Left lobe of liver (tissue), 1 donor: ENCODE results near the gene NDST4.

DNA sequence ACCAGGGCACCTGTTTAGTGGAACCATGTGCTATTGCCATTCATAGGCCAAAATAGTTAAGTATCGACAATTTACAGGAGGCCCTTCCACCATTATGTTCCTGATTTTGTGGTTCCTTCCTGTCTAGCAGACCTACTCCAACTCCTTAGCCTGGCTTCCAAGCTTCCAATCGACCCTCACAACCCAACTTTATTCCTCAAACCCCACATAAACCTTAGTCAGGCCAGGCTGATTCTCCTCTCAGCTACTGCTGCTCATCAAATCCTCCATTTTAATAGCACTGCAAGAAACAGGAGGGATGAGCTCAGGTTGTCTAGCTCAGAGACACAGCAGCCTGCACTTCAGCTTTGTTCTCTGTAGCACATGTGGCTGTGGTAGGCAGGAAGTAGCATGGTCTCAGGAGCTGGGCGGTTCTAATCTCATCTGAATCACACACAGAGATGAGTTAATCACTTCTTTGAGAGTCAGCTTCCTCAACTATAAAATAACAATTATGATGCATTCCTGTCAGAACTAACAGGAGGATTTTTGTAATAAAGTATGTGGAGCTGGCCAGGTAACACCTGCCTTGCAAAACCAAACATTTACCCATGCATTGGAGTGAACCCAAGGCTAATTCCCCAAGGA is 33.1 kb downstream of the ELOVL6 start:
- PRO-cap = no peak

- PRO-cap = no peak
Measured at GRCh38 chr4:110172951-110173393, 25.4 kb downstream of the ELOVL6 start.

DNA sequence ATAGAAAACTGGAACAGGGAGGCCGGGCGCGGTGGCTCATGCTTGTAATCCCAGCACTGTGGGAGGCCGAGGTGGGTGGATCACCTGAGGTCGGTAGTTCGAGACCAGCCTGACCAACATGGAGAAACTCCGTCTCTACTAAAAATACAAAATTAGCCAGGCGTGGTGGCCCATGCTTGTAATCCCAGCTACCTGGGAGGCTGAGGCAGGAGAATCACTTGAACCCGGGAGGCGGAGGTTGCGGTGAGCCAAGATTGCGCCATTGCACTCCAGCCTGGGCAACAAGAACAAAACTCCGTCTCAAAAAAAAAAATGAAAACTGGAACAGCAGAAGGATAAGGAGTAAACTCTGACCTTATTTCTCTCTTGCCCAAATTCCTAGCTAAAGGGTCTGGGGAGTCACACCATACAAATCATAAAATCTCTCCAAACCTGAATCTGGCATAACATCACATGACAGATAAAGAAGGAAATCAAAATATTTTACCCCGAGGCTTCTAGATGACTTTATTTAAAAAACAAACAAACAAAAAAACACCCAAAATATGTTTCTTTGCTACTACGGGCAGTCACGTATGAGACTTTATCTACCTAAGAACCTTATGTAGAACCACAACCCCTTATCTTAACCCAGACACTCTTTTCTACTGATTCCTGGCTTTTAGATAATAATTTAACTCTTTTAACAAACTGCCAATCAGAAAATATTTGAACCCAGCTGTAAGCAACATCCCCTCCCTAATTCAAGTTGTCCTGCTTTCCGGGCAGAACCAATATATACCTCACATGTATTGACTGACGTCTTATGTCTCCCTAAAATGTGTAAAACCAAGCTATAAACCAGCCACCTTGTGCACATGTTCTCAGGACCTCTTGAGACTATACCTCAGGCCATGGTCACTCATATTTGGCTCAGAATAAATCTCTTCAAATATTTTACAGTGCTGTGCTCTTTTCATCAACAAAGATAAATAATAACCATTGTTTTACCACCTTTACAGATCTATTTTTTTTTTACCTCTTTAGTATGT is 15.5 kb downstream of the ELOVL6 start:
- PRO-cap = no peak

DNA sequence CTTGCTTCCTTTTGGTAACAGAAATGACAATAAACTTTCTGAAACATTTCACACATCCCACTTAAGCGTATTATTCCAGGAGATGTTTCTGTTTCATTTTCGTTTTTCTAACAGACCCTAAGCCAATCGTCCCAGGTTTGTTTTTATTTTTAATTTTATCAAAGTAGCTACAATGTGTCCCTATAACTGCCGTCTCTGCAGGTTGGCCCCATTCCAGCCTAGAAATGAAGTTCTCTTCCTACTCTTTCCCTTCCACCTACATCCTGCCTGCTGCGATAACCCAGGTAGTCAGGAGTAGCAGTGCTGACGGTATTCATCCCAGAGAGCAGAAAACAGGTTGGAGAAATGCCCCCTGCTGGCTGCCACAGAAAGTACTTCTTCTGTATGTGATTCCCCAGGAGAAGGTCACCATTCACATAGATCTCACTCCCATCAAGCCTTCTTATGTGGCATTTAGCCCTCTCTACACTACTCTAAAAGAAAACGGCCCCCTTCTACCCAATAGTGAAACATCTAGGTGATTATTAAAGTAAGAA is 40.3 kb downstream of the ENPEP start:
- PRO-cap = unidirectional peak, minus-strand start at position 296 of the sequence

GRCh38 chr4:110636852-110637392 is 14.0 kb upstream of the PITX2 start:
- PRO-cap = no peak

DNA sequence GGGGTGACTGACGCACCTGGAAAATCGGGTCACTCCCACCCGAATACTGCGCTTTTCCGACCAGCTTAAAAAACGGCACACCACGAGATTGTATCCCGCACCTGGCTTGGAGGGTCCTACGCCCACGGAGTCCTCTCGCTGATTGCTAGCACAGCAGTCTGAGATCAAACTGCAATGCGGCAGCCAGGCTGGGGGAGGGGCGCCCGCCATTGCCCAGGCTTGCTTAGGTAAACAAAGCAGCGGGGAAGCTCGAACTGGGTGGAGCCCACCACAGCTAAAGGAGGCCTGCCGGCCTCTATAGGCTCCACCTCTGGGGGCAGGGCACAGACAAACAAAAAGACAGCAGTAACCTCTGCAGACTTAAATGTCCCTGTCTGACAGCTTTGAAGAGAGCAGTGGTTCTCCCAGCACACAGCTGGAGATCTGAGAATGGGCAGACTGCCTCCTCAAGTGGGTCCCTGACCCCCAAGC is 714.3 kb upstream of the PITX2 start:
- PRO-cap = no peak

DNA sequence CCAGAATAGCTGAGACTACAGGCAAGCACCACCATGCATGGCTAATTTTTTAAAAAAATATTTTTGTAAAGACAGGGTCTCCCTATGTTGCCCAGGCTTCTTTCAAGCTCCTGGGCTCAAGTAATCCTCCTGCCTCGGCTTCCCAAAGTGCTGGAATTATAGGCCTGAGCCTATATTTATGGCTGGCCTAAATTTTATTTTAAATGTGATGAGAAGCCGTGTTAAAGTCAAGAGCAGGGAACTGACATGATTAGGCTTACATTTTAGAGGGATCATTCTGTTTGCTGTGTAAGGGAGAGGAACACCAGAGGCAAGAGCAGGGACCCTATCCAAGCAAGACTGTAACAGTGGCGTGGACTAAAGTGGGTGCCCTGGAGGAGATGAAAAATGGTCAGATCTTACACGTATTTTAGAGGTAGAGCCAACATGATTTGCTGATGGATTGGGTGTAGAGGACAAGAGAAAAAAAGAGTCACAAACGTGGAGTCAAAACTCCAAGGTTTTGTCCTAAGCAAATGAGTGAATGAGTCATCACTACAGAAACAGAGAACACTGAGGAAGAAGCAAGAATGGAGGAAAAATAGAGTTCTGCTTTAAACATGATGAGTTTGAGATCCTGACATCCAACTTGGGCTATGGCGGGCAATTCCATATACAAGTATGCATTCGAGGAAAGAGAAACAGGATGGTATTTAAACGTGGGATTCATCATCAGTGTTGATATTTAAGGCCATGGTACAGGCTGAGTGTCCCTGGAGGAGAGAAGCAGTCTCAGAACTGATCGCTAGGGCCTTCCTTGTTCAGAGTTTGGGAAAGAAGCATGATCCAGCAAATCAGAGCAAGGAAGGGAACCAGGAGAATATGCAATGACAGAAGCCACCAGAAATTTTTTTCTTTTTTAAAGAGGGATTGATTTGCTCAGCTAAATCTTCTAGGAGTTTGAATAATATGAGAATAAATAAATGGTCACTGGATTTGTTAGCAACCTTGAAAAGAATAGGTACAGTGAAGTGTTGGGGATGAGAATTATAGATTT is 101.6 kb downstream of the ALPK1 start:
- PRO-cap = no peak

- PRO-cap = no peak
Measured at GRCh38 chr4:112516412-112517040, 546 bp upstream of the NEUROG2 start.

DNA sequence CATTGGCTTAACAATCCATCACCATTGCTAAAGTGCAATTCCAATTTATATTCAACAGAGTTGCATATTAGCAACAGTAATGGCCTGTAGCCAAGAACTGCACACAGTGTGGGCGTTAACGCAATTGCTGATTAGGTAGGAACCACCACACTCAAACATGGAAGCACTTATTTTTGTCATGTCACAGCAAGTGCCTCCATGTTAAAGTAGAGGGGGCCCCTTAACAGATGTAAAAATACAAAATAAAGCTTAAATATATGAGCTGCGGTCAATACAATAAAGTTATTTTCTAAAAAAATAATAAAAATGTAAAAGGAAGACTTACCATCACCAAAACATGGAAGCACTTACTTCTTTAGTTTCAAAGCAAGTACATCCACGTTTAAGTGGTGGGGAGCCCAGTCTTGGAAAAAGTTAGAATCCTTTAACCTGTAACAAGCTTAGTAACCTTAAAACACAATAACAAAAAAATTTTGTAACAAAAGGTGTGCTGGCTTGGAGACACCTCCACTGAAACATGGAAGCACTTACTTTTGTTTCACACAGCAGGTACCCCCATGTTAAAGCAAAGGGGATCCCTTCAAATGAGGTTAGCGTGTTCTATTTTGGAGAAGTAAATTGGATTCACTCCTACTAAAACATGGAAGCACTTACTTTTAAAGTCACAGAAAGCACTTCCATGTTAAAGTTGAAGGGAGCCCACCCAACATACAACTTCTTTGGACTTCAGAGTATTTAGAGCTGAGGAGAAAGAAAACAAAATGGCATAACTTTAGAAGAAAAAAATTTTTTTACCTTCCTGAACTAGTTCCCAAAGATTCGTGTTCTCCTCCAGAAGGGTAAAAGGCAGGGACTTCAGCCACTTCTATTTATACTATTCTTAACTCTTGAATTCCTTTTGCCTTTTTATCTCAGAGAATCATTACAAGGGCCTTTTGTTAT is 11.2 kb downstream of the LARP7 start:
- PRO-cap = no peak

DNA sequence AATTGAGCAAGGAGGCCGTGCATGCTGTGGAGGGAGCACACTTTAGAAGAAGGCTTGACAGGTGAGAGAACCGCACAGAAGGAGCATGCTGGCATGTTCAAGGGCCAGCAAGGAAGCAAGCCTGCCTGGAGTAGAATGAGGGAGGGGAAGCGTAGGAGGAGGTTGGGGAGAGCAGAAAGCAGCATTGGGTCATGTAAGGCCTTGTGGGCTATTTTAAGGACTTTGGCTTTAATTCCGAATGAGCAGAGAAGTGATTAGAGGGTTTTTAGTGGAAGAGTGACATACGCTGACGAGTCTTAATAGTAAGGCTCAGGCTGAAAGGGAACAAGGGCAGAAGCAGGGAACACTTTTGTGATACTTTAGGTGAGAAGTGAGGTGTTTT is 132.2 kb downstream of the ANK2 start:
- PRO-cap = no peak

- PRO-cap = no peak
Measured at GRCh38 chr4:113332852-113333282, 283.4 kb downstream of the ANK2 start.

GRCh38 chr4:113394636-113395297 is 345.3 kb downstream of the ANK2 start:
- PRO-cap = no peak

DNA sequence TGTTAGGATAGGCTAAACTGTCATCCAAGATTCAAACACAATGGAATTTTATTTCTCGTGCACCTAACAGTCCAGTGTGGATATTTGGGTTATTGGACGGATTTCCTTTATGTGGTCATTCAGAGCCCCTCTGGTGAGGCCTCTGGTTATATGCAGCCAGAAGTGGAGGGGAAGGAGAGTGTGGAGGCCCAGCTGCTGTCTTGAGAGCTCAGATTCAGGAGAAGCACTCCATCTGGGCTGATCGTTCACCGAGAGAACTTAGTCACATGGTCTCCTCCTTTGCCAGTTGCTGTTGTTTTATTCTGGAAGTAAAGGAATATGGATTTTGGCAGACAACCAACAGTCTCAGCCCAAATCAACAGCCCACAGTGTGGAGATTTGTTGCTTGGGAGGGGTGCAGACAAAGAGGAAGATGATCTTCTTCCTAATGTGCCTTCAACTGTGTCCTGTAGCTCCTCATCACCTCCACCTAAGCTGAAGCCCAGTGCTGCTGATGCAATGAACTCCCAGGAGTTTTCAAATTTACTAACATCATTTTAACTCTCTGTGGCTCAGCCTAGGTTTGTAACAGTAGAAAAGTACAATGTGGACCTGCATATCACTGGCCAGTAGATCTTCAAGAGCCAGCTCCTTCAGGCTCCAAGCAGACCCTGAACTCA is 355.4 kb downstream of the ANK2 start:
- PRO-cap = bidirectional peak, plus-strand start at position 368 of the sequence, minus-strand start at position 250 of the sequence

GRCh38 chr4:113579336-113580113 is 182.0 kb downstream of the CAMK2D start:
- PRO-cap = no peak

DNA sequence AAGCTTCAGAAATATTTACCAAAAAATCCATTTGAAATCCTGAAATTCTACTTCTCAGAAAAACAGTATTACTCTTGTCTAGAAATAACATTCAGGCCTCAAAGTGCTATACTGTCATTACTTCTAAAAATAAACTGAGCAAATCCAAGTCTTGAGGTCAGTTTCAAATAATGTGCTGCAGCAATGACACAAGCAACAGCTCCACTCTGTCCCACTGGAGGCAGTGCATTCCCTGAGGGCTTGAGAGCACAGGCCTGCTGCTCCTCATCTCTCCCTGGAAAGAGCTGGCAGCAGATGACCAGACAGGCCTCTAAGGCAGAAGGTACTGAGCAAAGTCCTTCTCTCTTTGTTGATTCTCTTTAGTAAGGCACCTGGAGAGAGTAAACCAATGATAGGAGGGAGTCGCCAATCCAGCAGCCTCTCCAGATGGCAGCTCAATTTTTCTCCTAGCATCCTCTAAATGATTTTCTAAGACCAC is 76.8 kb downstream of the CAMK2D start:
- PRO-cap = unidirectional peak, minus-strand start at position 286 of the sequence

DNA sequence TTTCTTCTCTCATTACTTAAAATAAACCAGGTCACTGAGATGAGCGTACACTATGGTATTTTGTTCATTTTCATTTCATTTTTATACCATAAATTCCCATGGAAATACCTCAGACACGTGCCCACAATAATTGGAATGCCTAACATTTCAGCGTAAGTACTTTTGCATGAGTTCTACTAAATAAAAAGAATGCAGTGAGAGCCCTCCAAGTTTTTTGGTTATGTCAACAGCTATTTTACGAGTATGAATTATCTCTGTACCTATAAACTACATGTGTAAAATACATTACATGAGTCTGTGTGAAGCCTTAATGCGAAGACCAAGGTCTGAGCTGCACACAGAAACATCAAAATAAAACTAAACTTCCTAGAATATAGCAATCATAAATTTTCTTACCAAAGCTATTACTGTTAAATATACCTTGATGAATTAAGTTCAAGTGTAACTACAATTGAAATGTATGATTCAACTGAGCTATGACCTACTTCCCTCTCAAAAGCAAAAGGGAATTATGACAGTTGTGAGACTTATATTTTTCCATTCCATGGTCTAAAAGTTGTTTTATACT is 3.0 kb downstream of the CAMK2D start:
- PRO-cap = no peak

DNA sequence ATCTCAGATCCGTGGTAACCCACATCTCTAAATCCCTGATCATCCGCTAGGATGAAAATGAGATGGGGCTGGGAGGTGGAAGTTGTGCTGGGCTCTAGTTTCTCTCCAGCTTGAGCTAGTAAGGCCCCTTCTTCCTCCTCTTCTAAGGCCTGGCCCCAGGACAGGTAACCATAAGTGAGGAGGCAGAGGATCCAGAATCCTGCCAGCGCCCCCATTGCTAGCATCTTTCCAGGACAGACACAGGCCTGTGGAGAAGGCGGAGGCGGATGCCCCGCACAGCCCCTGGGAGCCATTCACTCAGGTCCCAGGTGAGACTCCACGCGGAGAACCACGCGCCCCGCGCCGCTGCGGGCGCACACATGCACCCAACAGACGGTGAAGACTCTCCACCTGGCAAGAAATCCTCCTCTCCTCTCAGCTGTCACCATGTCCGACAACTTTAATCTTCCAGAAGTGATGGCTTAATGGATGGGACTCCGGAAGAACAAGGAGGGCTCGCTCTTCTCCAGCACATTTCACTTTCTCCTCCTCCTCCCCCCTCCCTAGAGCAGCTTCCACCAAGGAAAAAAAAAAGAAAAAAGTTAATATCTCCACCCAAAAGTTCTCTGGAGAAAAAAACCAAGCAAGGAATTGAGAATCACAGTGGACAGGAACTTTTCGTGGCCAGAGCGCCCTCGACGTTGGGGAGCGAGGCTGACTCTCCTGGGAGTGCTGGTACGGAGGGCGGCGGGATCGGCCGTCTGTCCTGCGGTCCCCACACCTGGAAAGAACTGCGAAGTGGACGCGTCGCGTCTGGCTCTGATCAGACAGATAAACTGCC is 695 bp downstream of the ARSJ start:
- PRO-cap = bidirectional peak, plus-strand start at position 707 of the sequence, minus-strand start at position 517 of the sequence; bidirectional peak, plus-strand start outside the sequence, minus-strand start at position 772 of the sequence

DNA sequence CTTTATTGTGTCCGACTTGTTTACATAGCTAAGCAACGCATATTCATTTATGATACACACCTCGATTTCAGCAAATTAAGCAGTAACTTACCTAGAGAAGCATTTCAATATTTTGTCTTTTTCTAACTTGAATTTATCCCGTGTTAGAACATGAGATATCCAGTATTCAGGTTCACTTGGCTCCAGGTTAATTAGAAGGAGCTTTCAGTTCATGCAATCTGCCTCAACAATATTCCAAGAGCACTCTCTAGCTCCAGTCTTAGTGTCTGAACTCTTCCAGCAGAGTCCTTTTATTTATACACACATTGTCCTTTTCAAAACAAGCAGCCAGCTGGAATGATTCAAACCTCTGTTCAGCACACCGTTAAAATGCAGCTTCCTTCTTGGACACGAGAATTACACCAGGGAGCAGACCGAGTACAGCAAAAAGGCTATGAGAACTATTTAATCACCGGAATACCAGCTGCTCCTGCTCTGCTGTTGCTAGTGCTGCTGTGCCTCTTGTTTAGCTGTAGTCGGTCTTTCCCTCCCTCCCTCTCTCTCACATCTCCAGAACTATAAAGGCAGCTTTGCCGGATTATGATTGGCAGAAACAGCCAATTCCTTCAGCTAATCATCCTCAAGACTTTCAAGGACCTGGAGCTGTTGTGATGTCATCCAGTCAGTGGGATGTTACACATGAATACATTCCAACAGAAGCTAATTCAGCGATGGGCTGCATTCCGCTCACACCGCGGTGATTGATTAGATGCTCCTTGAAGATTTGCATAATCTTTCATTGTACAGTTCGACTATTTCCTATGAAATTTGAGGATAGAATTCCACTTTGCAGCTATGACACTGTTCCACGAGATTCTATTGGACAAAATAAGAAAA is at the start of gene NDST4:
Gene NDST4 (minus strand): TSS at position 268 of the 876 bp plus-strand sequence.
- PRO-cap = no peak

- PRO-cap = no peak
Measured at GRCh38 chr4:117324806-117325148, 239.4 kb upstream of the TRAM1L1 start.

DNA sequence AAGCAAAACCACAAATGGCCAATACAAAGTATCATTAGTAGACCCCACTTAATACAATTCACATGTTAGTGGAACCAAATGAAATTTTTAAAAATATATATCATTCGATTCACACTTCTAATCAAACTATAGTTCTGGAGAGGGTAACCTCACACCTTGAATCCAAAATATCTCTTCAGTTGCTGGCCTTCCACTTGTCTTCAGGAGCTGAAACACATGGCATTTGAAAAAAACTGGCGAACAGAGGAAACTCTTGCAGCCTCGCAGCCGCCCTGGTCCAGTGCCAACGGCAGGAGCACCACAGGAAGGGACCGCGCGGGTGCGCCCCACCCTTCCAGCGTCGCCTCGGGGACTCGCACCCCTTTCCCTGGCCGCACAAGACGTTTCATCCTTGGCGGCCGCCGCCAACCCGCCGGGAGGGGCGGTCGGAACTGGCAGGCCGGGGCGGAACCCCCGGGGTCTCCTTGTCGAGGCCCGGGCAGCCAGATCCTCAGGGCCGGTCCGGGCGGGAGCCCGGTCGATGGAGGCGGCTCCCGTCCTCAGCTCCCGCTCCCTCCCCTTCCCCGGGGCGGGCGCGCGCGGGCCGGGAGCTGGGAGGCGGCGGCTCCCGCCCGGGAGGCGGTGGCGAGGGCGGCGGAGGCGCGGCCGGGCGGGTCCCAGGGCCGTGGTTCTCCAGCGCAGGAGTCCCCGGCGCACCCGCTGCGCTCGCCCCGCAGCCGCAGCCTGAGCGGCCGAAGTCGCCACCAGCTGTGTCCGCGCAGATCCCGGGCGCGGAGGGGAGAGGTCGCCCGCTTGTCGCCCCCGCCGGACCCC is 1.1 kb upstream of the NDST3 start:
- PRO-cap = no peak